Measurements from ENCODE around the genes EEPD1 and STARD3NL.

DNA sequence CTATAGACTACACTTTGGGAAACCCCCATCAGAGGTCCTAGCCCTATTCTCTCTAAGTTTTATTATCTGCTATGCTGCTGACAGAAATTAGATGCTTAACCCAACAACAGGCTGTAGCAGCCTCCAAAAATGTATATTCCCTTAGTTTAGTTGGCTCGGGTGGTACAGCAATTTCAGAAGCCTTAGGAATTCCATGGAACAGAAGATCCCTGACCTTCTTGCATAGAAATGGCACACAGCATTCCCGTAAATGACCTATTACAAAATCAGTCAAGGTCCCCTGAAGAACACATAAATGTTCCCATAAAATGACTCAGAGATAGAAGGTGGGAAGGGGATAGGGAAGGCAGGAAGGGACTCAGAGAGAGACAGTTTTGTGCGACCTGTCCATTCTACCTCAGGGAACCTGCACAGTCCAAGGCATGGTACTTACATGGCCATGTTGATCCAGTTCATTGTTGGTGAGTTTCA lies 9.3 kb downstream of the TBX20 start:
- RAMPAGE, long total RNA, result no peak
- RRBS, result no CpG with 5 or more reads among the region's 3 CpGs

DNA sequence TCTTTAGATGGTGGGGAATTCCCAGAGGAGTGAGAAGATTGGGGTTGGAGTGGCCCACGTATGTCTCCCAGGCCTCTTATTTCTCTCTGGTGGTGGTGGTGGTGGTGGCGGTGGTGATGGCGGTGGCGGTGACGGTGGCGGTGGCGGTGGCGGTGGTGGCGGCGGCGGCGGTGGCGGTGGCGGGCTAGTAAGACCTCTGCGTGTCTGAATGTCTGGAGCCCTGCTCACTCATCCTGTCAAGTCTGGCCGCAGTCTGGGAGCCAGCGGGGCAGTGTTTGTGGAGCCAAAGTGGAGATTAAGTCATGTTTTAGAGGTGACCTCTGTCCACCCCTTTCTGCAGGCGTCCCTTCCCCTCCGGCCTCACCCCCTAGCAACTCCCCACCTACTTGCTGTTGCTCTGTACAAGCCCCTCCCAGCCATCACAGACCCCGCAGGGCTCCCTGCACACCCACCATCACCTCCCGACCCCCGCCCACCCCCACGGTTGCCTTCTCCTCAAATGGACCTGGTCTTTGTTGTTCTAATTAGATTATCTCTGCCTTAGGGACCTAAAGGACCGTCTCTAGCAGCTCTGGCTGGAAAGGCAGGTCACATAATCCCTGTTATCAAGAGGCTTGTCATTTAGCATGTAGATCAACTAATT lies 165.0 kb upstream of the TBX20 start:
- RAMPAGE, long total RNA, result no peak
- RRBS, result no CpG with 5 or more reads among the region's 24 CpGs

GRCh38 chr7:35625974-35626599 lies 68.8 kb downstream of the HERPUD2 start:
- RAMPAGE, long total RNA, result no peak
- RRBS, result no CpG with 5 or more reads among the region's 4 CpGs

DNA sequence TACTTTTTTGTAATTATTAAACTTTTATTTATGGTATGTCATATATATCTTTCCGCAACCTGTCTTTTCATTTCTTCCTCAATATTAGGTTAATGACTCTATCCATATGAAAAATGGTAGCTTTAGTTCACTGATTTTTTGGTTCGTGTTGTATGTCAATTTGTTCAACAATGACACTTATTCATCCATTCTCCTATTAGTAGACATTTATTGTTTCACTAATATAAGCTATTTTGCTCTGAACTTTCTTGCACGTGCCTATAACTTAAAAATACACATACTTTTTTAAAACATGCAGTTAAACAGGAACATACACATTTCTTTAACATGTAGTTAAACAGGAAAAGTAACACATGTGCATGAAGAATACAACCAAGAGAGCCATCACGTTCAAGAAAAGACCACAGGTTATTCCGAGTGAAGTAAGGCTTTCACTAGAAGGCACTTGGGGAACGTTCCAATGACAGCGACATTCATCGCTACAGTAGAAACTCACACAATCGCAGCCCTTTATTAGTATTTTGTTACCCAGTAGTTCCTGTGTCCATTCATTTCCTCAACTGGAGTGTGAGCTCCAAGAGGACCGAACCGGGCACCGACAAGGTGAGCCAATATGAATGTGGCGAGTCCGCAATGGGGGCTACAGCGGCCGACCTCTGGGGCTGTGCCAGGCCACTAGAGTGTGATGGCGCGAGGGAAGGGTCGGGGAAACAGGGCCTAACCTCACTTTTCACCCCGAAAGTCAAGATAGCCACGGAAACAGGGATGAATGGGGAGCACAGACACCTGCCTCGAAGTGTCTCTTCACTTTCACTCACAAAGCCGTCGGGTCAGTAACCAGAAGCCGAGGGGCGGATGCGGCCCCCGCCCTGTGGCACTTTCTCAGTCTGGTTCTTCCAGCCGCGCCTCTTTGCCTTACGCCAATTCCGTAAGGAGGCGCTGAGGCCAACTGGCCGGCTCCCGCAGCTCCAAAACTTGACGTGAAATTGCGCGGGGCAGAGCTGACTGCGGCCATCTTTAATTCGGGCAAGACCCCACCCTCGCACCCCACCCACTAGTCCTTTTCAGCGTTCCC lies 820 bp upstream of the SEPTIN7 start:
- RAMPAGE, long total RNA, result start-site peak on the minus strand centred at position 921 of the sequence, 25 bp wide, 58 and 102 reads in 2 replicates
- RRBS, result no CpG with 5 or more reads among the region's 42 CpGs

DNA sequence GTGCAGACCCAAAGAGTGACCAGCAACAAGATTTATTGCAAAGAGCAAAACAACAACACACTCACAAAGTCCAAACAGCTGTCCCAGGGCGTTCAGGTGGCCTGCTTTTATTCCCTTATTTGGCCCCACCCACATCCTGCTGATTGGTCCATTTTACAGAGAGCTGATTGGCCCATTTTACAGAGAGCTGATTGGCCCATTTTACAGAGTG lies 87.4 kb upstream of the EEPD1 start:
- RAMPAGE, long total RNA, result no peak
- RRBS, result no CpG with 5 or more reads among the region's 1 CpG

GRCh38 chr7:36152520-36153705 lies at the start of gene EEPD1:
EEPD1 (plus strand) TSS chr7:36153254.
- RAMPAGE, long total RNA, result no peak
- RRBS, result 2% methylated on average over 68 of the region's 118 CpGs

DNA sequence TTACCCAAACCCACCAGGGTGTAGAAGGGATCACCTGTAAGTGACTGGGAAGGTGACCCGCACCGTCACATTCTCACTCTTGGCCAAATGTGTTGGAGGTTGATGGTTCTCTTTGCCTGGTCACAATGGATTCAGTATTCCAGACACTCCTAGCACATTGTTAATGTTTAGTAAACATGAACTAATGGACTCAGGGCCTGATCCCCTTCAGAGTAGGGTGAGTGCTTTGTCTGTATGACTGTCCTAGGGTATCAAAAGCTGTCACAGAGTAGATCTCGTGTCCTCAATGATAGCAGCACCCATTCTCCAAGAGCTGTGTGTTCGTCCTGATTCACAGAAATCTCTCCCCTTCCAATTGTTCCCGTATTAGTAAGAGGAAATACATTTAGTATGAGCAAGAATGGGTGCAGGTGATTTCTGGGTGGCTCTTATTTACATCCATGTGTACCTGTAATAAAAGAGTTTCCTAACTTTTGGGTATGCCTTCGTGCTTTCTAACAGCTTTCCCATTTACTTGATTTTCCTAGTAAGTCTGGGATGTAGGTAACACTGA lies 4.6 kb downstream of the EEPD1 start:
- RAMPAGE, long total RNA, result no peak
- RRBS, result no CpG with 5 or more reads among the region's 6 CpGs

GRCh38 chr7:36191233-36192035 lies 38.4 kb downstream of the EEPD1 start:
- RAMPAGE, long total RNA, result no peak
- RRBS, result no CpG with 5 or more reads among the region's 11 CpGs

GRCh38 chr7:36205734-36206370 lies 52.8 kb downstream of the EEPD1 start:
- RAMPAGE, long total RNA, result no peak
- RRBS, result no CpG with 5 or more reads among the region's 7 CpGs

DNA sequence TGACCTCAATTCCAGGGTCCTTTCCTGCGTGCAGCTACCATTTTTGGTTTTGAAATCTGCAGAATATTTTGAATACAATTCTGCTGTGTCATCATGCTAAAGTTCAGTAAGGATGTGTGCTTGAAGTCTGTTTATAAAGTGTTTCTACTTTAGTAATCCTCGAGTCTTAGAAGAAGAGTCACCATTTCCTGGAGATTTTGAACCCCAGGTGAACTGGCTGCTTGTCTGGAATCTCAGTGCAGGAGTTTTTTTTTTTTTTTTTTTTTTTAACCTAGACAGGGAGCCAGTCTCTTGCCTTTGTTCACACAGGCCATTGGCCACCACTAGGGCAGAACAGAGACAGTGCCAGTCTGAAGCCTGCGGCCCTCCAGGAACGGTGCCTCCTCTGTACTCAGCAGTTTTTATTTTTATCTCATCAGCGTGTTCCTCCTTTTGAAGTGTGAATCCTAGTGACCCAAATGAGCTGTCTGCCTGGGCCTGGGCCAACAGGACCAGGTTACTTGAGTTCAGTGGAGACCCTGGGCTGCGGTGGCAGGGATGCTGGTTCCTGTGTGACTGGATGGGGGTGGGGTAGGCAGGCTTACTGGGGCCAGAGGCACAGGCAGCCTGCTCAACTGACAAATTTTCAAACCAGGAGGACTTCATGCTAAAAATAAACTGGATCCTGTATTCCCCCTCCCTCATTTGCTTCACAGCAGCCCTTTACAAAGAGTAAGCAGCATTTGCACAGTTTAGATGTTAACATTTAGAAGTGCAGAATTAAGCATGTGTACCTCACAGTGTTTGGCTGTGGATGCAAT lies 54.8 kb downstream of the EEPD1 start:
- RAMPAGE, long total RNA, result no peak
- RRBS, result no CpG with 5 or more reads among the region's 6 CpGs

- RAMPAGE, long total RNA, result no peak
- RRBS, result no CpG with 5 or more reads among the region's 5 CpGs
Measured at GRCh38 chr7:36219217-36220093, 66.4 kb downstream of the EEPD1 start.

DNA sequence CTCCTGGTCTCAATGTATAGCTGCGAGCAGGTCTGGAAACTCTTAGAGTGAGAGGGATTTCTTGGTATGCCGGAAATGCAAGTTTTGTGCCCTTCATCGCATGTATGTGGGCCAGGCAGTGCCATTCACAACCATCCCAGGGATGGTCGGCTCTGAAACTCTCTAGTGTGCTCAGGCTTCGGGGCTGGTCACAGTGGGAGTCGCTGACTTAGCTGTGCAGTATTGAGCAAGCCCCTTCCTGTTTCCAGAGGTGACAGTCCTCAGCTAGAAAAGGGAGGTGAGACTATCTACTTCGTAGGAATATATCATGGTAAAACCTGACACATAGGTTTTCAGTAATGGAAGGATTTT lies 2.0 kb upstream of the AOAH start:
- RAMPAGE, long total RNA, result no peak
- RRBS, result no CpG with 5 or more reads among the region's 7 CpGs

DNA sequence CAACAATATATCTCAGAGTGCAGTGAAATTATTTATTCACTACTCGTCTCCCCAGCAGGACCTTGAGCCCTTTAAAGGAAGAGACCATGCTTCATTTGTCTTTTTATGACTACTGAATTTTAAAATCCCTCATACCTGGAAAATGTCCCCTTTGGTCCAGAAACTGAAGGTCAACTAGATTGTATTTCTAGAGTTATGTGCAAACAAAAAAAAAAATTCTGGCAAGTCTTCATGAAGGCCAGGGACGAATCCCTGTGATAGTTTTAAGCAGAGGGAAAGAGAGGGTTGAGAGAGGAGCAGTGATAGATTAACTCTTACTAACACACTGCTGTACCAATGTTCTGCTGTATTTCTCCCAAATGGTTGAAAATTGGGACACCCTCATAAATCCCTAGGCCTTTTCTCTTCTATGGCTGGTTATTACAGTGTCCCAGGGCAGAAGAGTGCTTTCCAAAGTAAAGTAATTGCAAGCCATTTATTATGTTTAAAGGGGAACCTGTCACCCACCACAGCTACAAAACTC lies 182.7 kb upstream of the AOAH start:
- RAMPAGE, long total RNA, result no peak
- RRBS, result no CpG with 5 or more reads among the region's 2 CpGs

GRCh38 chr7:36967298-36967867 lies 243.1 kb upstream of the AOAH start:
- RAMPAGE, long total RNA, result no peak
- RRBS, result no CpG with 5 or more reads among the region's 4 CpGs

DNA sequence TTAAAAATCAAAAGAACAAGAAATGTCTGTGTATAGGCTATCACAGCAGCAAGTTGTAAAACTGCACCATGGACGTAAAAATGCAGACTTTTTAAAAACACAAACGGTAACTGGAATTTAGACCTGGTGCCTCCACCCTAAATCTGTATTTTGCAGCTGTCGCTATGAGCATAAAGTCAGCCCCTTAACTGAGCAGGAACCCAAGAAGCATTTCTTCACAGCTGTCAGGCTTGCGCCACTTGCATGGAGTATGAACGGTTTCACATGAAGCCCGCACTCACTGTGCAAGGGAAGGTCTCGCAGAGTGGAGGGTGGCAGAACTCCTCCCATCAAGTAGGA lies 58.6 kb downstream of the ELMO1 start:
- RAMPAGE, long total RNA, result no peak
- RRBS, result no CpG with 5 or more reads among the region's 7 CpGs

GRCh38 chr7:38177584-38178694 lies at the start of gene STARD3NL:
STARD3NL (plus strand) TSS chr7:38178245.
- RAMPAGE, long total RNA, result start-site peak on the plus strand at chr7:38178275-38178392, 1,768 and 886 reads in 2 replicates
- RRBS, result 2% methylated on average over 9 of the region's 67 CpGs

GRCh38 chr7:38252852-38253203 lies 74.8 kb downstream of the STARD3NL start:
- RAMPAGE, long total RNA, result no peak
- RRBS, result no CpG with 5 or more reads among the region's 3 CpGs

GRCh38 chr7:38330605-38331632 lies 152.9 kb downstream of the STARD3NL start:
- RAMPAGE, long total RNA, result no peak
- RRBS, result no CpG with 5 or more reads among the region's 9 CpGs

DNA sequence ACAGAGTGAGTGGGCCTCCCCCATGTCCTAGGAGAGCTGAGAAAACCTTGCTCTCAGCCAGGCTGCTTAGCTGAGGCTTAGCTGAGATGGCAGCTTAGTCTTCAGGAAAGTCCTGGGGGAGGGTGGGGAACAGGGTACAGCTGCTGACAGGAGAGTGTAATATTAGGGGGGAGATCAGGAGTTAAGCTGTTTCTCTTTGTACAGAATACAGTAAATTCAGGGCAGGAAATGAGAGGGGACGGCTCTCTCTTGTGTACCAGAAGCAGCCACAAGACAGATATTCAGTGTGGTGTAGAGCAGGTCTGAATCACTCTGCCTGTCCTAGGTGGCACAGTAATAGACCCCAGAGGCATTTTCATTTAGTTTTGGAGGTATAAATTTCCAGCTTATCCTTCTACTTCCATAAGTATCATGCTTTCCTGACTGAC lies 162.4 kb downstream of the STARD3NL start:
- RAMPAGE, long total RNA, result no peak
- RRBS, result no CpG with 5 or more reads among the region's 1 CpG

DNA sequence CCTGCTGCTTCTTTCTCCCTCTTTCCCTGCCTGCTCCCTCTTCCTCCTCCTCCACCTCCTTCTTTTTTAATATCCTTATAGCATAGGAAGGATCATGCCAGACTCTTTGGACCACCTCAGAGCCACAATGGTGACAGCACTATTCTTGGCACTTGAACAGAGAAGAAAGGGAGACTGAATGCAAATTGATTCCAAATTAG lies 83.4 kb upstream of the AMPH start:
- RAMPAGE, long total RNA, result no peak

Measured in cardiac muscle cell (in vitro differentiated cells and primary cell).